ENCODE results near the genes SEMA6C, TNFAIP8L2, LCE3A, LCE1D, IVL, LELP1 and PGLYRP3.

- RRBS, result no CpG with 5 or more reads among the region's 2 CpGs
Observed at GRCh38 chr1:151106911-151107440, 36.4 kb downstream of the GABPB2 start.

GRCh38 chr1:151131913-151132652 is 14.3 kb downstream of the SEMA6C start:
- RRBS, result 92% methylated on average over 2 of the region's 62 CpGs

DNA sequence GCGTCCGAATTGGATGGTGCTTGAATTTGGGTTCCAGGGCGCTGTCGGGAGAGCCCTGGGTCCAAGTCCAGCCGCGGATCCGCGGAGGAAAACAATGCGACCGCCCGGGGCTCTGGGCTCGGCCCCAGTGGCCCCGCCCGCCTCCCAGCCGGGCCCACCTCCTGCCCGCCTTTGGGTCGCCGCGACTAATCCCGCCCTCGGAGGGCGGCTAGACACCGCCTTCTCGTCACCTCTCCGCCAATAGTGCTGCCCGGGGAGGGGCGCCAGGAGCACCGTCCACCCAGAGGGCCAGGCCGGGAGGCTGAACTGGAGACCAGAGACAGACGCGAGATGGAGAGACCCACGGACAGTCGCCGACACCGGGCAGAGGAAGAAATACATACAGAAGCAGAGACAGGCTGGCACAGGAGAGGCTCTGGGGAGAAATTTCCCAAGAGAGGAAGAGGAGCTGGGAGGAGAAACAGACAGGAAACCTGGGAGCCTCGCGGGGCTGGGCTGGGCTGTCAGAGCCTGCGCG is at the start of gene SEMA6C:
TSS of gene SEMA6C (minus strand) at position 96 of the 517 bp plus-strand sequence.
- RRBS, result 1% methylated on average over 21 of the region's 39 CpGs

DNA sequence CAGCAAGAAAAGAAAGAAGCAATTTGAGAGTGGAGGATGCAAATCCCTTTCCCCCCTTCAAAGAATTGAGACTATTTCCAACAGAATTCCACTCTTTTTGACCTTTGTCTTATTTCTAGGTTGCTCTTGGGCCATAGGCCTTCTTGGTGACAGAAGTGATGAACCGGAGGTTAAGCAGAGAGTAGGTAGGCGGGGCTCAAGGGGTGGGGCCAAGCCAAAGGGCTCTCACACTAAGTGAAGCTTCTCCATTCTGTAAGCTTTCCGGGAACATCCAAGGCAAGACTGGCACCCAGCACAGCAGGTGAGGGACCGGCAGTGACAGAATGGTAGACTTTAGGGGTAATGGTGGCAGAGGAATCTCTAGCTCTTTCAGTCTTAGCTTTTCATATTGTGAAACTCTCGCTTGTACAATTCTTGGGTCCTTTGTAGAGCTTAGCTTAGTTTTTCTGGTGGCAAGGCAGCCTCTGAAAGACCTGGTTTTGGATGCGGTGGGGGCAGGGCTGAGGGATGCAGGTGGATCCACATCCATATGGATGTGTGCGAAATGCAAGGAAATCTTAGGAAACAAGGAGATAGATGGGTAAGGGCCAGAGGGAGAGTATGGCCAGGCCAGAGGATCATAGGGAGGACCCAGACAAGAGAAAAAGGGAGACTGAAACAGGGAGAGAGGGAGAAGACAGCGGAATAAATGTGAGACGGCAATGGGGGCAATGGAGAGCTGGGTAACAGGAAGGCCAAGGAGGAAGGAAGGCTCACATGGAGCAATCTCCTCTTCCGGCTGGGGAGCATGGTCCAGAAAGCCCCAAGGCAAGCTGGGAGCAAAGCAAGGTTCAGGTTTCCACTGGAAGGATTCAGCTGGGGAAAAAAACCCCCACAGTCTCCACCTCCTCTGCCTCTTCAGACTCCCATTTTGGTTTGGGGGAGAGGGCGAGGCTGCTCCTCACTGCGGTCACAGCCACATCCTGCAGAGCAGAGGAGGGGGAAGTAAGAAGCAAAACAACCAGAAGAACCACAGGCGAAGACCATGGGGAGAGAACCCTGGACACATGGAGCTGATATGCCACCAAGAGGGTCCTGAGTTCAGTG is at the start of gene TNFAIP8L2:
TSS of gene TNFAIP8L2 (plus strand) at position 228 of the 1,086 bp plus-strand sequence.
- RRBS, result 2% methylated on average over 4 of the region's 13 CpGs

DNA sequence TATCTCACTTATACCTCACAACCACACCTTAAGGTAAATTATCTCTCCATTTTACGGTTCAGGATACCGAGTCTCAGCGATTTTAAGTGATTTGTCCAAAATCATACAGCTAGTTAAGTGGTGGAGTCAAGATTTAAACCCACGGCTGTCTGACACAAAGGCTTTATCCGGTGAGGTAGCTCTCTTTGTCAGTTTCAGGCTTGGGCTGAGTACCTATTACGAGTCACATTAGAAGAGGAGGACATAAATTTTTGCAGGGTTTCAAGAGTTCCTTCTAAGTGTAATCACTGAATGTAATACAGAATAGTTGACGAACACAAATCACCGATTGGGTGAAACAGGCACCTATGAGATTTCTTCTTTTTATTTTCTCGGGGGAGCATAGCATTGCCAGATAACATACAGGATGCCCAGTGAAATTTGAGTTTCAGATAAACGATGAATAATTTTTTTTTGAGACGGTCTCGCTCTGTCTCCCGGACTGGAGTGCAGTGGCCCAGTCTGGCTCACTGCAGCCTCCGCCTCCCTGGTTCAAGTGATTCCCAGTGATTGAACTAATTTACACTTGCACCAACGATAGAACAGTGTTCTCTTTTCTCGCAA is 857 bp downstream of the PSMD4 start:
- RRBS, result no CpG with 5 or more reads among the region's 16 CpGs

DNA sequence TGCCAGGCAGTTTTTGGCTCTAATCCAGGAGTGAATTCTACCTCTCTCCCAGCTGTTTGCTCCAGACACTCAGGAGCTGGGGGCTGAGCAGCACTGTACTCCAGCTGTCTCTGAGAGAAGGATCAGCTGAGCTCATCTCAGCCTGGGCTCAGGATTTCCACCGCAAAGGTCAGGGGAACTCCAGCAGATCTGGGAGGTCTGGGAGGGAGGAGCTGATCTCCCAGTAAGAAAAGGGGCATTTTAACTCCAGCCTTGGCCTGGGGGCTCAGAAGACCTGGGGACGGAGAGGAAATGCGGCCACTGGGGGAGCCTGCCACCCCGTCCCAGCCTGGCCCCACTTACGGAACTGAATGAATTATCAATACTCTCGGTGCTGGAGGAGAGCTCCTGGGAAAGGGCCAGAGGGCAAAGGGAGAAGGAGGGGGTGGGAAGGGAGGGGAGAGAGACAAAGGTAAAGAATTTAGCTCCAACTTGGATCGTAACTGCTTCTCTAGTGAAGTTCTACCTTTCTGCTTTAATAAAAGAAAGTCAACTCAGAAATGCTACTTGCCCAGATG is 17.3 kb downstream of the PI4KB start:
- RRBS, result no CpG with 5 or more reads among the region's 7 CpGs

GRCh38 chr1:151347437-151347675 is 304 bp upstream of the RFX5 start:
- RRBS, result 0% methylated on average over 1 of the region's 9 CpGs

- RRBS, result no CpG with 5 or more reads among the region's 13 CpGs
Observed at GRCh38 chr1:151401022-151401709, 1.8 kb downstream of the PSMB4 start.

DNA sequence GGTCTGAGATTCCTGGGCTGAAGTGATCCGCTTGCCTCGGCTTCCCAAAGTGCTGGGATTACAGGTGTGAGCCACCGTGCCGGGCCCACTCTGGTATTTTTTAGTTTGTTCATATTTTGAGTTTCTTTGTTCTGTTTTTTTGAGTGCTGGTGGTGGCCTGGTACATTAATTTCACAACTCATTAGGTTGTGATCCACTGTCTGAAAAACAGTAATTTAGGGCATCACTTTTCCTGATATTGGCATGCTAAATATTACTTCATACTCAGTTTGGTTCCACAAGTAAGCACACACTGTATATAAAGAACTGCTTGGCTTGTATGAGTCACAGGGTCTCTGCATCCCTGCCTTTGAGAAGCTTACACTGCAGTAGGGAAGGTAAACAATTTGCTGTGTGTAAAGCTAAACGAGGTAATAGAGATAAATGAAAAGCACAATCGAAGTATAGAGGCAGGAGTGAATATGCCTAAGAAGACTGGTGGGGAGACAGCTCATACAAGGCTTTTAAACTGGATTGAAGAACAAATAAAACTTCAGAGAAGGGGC is 7.7 kb downstream of the SNX27 start:
- RRBS, result no CpG with 5 or more reads among the region's 6 CpGs

DNA sequence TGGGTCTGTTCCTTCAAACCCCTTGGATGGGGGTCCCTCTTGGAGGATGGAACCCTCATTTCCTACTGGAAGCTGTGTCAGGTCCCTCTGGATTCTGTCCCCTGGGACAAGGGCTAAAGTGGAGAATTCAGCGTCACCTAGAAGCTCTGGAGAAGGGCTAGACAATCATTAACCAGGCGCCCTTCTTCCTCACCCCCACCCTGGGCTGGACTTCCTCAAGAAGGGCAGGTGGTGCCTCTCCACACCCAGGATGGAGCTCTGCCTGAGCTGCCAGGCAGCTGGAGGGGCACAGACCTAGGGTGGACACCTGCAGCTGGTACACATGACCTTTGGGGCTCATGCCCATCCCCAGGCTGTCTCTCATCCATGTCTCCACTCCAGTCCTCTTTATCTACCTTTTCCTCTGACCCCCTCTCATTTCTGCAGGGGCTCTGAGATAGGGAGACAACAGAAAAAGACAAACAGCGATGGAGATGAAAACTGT is 3.5 kb downstream of the CELF3 start:
- RRBS, result no CpG with 5 or more reads among the region's 3 CpGs

DNA sequence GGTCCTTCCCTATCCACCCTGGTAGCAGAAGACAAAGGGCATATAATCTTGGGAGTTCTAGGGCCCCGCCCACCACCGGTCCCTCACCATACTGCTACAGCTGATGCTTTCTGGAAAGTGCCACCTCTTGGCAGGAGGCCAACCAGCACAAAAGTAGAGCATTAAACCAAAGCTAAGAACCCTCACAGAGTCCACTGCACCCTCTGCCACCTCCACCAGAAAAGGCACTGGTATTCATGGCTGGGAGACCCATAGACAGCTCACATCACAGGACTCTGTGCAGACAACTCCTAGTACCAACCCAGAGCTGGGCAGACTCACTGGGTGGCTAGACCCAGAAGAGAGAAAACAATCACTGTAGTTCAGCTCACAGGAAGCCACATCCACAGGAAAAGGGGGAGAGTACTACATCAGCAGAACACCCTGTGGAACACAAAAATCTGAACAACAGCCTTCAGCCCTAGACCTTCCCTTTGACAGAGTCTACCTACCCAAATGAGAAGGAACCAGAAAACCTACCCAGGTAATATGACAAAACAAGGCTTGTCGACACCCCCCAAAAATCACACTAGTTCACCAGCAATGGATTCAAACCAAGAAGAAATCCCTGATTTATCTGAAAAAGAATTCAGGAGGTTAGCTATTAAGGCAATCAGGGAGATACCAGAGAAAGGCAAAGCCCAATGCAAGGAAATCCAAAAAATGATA is 10.7 kb downstream of the THEM4 start:
- RRBS, result no CpG with 5 or more reads among the region's 3 CpGs

DNA sequence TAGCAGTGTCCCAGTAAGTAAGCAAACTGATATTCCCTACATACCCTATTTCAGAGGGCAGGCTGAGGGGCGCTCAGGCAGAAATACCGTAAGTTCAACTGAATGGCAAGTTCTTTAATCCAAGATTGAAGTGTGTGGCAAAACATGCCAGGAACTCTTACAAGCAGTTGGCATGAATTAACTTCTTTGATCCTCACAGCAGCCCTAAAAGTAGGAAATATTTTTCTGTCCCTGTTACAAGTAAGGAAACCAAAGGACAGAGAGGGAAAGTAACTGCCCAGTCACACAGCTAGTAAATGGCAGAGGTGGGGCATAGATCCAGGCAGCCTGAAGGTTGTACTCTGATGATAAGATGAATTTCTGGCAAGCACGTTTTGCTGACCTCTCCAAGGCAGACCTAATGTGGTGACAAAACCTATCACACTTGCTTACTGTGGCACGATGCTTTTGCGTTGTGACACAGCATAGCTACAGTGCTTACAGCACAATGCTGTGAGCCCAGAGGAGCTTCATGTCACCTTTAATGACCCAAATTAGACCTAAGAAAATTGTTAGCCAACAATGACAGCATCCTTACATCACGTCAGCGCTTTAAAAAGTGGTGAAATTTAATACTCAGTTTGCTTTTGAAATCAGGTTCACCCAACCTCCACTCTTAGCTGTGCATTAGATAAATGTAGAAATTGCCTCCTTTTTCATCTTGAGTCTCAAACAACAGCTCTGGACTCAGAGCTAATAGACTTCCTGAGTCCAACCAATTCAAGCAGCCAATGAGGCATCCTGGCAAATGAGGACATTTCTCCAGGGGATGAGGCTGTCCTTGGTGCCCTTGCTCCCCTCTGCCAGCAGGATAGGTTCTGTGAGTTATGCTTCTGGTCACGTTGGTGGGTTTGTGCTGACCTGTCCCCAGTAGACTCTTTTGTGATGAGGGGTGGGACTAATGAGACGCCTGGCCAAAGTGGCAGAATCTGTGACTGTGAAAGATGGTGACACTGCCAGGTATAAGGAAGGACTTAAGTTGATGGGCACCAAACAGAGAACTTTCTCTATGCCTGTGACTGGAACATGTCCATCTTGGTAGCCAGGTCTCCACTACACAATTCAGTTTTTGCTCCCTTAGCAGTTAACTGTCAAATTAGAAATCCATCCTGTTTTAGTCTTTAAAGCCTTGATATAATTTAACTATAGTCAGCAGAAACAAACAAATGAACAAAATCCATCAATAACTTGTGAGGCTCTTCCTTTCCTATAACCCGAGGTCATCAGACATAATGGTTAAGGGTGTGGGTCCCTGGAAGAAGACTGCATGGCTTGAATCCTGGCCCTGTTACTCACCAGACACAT is 35.3 kb upstream of the THEM4 start:
- RRBS, result no CpG with 5 or more reads among the region's 10 CpGs

GRCh38 chr1:152035511-152035844 is 1.3 kb downstream of the S100A11 start:
- RRBS, result 35% methylated on average over 2 of the region's 9 CpGs

DNA sequence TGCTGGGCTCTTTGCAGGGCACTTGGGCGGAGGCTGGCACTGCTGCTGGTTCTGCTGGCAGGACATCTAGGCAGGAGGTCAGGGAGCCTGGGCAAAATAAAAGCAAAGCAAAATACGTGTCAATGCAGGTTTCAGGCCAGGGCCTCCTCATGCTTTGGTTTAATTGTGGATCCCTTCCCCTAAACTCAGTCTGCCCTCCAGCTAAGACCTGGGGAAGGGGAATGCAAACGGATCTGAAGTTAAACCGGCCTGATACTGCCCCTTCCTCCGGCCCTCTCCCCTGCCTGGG is at the start of gene LCE3A:
TSS of gene LCE3A (minus strand) at position 66 of the 289 bp plus-strand sequence.
- RRBS, result 6% methylated on average over 1 of the region's 5 CpGs

DNA sequence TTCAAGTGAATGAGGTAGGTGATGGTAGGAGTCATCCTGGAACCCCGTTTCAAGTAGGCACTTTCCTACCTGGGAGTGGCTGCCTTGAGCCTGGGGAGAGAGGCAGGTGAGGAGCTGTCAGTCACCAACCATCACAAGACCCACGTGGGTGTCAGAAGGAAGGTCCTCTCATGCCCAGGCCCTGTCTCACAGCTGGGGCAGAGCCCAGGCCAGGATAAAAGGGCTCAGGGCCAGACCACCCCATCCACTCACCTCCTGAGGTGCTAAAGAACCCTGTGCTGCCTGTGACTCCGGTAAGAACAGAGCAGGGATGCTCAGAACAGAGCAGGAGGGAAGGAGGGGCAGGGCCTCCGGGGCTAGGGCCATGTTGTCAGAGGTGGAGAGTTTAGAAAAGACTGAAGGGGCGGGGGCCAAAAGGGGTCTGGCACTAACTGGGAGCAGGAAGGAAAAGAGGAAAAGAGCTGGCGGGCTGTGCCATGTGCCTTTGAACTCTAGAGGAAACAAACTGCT is at the start of gene LCE1D:
TSS of gene LCE1D (plus strand) at position 243 of the 510 bp plus-strand sequence.
- RRBS, result 24% methylated on average over 2 of the region's 6 CpGs

DNA sequence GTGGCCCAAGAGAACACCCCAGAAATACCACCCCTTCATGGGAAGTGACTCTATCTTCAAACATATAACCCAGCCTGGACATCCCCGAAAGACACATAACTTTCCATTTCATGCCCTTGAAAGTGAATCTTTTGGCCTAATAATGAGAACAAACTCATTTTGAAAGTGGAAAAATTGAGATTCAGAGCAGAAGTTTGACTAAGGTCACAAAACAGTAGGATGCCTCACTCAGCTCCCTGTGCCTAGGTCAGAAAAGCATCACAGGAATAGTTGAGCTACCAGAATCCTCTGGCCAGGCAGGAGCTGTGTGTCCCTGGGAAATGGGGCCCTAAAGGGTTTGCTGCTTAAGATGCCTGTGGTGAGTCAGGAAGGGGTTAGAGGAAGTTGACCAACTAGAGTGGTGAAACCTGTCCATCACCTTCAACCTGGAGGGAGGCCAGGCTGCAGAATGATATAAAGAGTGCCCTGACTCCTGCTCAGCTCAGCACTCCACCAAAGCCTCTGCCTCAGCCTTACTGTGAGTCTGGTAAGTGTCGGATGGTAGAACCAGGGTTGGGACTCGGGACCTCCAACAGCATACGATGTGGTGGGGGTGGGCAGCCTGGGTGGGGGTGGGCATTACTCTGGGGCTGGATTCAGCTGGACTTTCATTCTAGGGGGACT is at the start of gene IVL:
TSS of gene IVL (plus strand) at position 483 of the 663 bp plus-strand sequence.
- RRBS, result no CpG with 5 or more reads among the region's 4 CpGs

GRCh38 chr1:153003517-153004001 is 2.0 kb downstream of the SPRR3 start:
- RRBS, result no CpG with 5 or more reads among the region's 3 CpGs

GRCh38 chr1:153203239-153203709 is at the start of gene LELP1:
Gene LELP1, plus strand, starts transcription at chr1:153203430.
- RRBS, result no CpG with 5 or more reads among the region's 2 CpGs

DNA sequence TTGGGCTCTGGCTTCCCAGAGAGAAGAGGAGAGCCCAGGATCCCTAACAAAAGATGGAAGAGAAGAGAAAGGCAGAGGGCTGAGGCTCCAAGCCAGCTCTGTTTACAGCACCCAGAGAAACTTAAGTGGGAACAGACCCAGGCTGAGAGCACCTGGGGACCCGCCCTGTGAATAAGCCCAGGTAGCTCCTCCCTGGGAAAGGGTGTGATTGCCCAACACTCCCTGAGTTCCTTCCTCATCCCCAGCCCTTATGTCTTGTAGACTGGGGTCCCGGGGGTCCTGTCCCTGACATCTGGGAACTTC is at the start of gene PGLYRP3:
TSS of gene PGLYRP3 (minus strand) at position 126 of the 303 bp plus-strand sequence.
- RRBS, result no CpG with 5 or more reads among the region's 2 CpGs

DNA sequence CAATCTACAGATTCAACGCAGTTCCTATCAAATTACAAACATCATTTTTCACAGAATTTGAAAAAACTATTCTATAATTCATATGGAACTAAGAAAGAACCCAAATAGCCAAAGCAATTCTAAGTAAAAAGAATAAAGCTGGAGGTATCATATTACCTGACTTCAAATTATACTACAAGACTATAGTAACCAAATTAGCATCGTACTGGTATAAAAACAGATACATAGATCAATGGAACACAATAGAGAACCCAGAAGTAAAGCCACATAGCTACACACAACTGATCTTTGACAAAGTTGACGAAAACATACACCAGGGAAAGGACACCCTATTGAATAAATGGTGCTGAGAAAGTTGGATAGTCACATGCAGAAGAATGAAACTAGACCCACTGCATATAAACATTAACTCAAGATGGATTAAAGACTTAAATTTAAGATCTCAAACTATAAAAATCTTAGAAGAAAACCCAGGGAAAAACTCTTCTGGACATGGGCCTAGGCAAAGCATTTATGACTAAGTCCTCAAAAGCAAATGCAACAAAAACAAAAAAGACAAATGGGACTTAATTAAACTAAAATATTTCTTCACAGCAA is 13.9 kb downstream of the PGLYRP4 start:
- RRBS, result no CpG with 5 or more reads among the region's 3 CpGs